CMK (cell line): ENCODE measurements around a stretch of chr2.

DNA sequence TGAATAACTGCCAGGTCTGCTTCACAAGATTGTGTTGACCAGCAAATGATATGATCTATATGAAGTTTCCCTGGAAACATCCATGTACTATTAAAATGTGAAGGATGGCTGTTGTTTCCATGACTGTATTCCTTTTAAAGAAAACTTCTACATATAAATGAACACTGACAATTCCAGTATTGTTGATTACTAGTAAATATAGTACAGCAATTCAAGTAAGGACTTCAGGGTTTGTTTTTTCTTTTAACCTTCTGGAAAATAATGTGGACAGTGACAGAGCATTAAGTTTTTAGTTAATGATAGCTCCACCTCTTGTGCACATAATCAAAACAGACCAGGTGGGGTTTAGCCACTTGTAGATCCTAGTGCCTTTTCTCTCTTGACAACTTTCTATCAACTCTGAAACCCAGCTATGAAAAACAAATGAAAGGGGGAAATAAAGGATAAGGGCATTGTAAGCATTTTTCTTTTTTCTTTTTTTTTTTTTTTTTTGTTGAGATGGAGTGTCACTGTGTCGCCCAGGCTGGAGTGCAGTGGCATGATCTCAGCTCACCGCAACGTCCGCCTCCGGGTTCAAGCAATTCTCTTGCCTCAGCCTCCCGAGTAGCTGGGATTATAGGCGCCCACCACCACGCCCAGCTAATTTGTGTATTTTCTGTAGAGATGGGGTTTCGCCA is 109.7 kb downstream of the SPTBN1 start:
- RRBS = no CpG with 5 or more reads among the region's 9 CpGs

DNA sequence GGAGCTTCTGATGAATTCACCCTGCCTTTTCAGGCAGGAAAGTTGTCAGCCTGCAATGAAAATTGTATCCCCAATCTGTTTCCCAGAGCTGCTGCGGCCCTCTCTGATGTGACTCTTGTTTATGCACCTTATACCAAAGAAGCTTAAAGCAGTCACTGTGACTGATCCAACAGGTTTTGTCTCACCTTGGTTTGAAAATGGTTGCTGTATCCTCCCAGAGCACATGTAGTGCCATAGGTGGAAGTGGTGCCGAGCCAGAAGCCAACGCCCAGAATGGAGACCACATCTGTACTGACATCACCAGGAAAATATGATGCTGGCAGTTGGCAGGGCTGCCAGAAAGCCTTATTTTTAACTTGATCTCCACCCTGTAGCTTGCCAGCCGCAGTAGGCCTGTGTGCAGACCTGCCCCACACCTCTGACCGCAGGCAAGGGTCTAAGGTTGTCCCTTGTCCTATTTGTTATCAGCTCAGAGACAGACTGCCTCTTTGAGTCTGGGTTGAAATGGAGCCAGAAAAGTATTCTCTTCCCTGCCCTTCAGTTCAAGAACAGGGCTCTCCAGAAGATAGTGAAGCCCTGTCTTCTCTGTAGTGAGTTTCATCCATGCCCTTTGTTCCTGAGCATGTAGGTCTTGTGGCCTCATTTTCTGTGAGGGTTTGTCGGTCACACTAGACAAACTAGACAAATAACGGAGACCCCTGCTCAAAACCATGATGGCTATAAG is 123.5 kb upstream of the EML6 start:
- RRBS = no CpG with 5 or more reads among the region's 7 CpGs

GRCh38 chr2:54632435-54632833 is 91.0 kb upstream of the EML6 start:
- RRBS = no CpG with 5 or more reads among the region's 5 CpGs

DNA sequence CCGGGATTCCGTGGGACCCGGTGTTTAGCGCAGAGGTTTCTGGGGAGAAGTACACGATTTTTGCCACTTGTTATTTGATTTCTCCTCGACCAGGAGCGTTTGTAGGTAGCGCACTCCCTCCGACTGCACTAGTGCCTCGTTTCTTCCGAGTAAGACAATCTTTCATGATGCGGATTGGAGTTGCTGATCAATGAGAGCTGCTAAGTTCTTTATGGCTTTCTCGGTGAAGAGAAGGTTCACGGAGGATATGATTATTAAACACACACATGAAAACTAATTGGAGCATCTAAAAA is 484 bp downstream of the EML6 start:
- RRBS = 4% methylated on average over 1 of the region's 14 CpGs

DNA sequence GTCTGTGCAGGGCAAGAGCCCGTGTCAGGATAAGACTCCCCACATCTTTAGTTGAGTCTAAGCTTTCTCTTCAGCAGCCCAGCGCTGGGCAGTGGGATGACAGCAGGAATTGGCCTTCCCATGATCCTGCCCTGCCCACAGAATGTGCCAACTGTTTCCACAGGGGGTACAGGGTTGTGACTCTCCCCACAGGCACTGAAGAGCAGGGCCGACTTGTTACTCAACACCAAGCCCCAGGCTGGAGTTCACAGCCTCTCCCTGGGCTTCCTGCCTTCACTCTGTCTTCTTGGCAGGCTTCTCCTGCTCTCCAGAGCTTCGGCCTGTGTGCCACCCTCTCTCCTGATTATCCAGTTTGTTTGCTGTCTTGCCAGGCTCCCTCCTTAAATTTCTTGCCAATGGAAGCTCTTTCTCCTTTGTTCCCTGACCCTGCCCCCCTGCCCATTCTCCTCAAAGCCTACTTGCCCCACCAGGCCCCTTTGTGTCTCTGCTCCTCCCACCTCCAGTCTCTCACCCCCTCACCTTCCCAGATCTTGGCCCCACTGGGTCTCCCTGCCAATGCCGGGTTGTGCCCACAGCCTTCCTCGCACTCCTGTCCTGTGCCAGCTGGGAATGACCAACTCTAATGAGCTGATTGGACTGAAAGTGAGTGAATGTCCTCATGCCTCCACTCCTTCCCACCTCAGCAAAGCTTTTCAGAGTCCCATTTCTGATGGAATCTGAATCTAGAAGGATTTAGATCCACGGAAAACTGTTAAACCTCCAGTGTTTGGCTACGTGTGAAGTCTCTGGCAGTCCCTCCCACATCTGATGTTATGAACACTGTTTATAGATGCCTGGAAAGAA is 104.3 kb downstream of the RTN4 start:
- RRBS = no CpG with 5 or more reads among the region's 8 CpGs

- RRBS = no CpG with 5 or more reads among the region's 16 CpGs
Measured at GRCh38 chr2:54952870-54953716, 97.2 kb downstream of the RTN4 start.

- RRBS = no CpG with 5 or more reads among the region's 11 CpGs
Measured at GRCh38 chr2:54966822-54967894, 83.1 kb downstream of the RTN4 start.

GRCh38 chr2:54980609-54981428 is 69.4 kb downstream of the RTN4 start:
- RRBS = no CpG with 5 or more reads among the region's 8 CpGs

- RRBS = no CpG with 5 or more reads among the region's 6 CpGs
Measured at GRCh38 chr2:54987082-54987975, 62.9 kb downstream of the RTN4 start.

- RRBS = no CpG with 5 or more reads among the region's 5 CpGs
Measured at GRCh38 chr2:55097402-55098149, 47.3 kb upstream of the RTN4 start.

DNA sequence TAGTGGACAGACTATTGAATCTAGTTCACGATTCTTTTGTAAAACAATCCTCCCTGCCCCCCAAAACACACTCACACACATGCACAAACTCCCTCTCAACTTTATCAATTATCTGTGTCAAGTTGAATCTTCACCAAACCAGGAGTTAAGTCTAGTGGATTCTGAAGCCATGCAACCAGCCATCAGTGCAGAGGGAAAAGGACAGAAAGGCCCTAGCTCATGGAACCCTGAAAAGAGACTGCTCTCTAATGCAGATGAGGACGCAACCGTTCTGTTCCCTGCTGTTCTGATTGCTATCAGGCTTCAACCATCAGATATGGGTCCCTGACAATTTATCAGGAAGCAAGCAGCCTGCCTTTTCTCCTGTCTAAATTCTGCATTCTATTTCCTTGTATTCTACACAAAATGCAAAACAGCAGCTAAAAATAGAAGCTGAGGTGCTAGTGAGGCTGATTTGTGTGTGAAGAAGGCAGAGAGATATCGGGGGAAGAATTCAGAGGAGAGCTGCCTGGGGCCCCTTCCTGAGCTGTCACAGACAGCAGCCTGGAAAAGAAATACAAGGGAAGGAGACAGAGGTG is 68.4 kb upstream of the RTN4 start:
- RRBS = no CpG with 5 or more reads among the region's 4 CpGs

DNA sequence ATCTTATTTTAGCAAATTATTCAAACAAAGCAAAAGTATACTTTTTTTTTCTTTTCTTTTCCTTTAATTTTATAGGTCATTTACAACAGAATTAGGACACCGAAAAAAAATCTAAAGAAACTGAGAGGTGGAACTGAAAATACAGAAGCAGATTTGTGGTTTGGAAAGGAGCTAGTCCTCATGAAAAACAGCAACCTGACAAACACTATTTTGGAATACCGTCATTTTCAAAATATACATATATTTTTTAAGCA is 2.9 kb downstream of the CCDC88A start:
- RRBS = no CpG with 5 or more reads among the region's 2 CpGs

- RRBS = no CpG with 5 or more reads among the region's 3 CpGs
Measured at GRCh38 chr2:55500183-55500481, 19.4 kb upstream of the CFAP36 start.

DNA sequence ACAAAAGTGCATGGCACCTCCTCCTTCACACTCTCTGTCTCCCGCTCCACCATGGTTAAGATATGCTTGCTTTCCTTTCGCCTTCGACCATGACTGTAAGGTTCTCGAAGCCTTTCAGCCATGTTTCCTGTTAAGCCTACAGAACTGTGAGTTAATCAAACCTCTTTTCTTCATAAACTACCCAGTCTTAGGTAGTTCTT is 42.8 kb downstream of the CFAP36 start:
- RRBS = no CpG with 5 or more reads among the region's 4 CpGs

- RRBS = no CpG with 5 or more reads among the region's 6 CpGs
Measured at GRCh38 chr2:55625948-55626733, 8.7 kb upstream of the PPP4R3B start.

- RRBS = no CpG with 5 or more reads among the region's 7 CpGs
Measured at GRCh38 chr2:55779362-55780108, 85.9 kb upstream of the PNPT1 start.

- RRBS = no CpG with 5 or more reads among the region's 6 CpGs
Measured at GRCh38 chr2:55839158-55839662, 84.4 kb downstream of the EFEMP1 start.

GRCh38 chr2:56009096-56009521 is 85.5 kb upstream of the EFEMP1 start:
- RRBS = no CpG with 5 or more reads among the region's 7 CpGs

DNA sequence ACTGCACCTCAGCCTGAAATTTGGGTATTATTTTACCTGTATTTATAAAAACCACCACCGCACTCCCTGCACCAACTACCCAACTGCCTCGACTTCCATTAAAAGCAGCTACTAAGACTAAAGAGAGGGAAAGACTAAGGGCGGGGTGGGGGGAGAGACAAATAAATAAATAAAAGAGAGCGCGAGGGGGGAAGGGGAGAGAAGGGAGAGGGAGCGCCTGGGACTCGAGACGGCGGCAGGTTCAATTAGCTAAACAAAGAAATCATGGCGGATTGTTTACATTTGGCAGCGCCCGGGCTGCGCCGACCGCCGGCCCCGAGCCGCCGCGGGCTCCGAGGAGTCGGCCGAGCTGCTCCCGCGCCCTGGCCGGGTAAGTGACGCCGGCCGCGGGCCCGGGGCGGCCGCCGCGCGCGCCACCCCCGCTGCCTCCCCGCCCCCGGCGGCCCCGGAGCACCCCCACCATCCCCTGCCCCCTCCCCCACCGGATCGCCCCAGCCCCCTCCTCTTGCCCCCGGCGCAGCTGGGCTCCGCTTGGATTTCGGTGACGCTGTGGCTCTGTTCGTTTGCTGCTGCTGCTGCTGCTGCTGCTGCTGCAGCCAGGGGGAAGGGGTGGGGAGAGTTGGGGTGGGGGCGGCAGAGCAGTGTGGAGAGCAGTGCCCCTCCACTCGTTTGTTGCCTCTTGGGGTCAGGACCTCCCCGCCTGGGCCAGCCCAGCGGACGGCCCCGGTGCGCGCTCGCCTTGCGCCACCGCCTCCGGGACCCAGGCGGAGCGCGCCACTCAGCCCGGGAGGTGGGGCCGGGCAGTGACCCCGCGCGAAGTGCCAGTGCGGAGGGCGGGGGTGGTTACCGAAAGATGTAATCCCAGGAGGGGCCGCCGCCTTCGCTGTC is 187.2 kb upstream of the FANCL start:
- RRBS = 7% methylated on average over 19 of the region's 76 CpGs

DNA sequence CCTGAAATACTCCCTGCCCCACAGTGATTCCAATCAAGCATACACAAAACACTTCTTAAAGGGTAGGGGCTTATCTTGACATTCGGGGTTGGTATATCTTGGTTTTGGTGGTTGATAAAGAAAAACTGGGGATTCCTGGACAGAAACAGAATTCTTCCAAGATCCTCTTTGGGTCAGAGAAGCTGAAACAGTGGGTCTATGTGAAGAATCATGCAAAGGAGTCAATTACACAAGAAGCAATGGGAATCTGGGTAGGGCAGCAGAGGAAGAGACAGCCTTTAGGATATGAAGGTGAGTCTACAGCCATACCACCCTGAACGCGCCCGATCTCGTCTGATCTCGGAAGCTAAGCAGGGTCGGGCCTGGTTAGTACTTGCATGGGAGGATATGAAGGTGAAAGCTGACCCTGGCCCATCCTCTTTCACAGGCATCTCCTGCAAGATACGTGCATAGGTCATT is 1080.8 kb upstream of the FANCL start:
- RRBS = no CpG with 5 or more reads among the region's 8 CpGs